ENCODE measurements around the genes BTBD3, ISM1 and TASP1.

DNA sequence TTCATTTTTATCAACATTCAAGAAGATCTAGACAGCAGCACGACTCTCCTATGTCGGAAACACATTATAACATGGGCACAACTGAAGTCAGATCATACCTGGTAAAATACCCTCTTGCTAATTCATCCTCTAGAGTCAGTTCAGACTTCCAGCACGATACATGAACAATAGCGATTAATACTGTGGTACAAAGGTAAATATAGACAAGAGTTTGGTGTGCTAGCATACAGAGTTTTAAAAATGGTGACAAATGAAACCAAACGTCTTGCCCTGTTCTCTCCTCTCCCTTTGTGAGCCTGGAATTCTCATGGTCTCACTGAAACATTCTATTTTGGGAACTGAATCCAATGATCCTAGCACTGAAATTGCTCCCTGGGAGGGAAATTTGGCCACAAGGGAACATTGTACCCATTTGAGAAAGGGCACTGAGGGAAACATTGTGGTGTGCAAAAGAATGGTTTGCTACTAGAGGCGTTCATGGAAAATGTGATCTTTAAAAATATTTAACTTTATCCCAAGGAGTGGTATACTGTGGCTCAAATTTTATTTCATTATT is 23.9 kb downstream of the LAMP5 start:
- PRO-cap, result no peak

DNA sequence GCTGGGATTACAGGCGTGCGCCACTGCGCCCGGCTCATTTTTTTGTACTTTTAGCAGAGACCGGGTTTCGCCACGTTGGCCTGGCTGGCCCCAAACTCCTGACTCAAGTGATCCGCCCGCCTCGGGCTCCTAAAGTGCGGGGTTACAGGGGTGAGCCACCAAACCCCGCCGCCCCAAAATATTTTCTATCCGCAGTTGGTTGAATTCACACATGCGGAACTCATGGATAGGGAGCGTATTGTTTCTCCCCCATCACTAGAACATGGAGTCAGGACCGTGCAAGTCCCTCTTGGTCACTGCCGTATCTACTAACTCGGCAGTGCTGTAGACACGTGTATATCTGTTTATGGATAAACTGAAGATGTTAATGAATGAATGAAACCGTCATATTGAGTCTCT is 889 bp downstream of the MKKS start:
- PRO-cap, result unidirectional peak, plus-strand start at position 255 of the sequence

DNA sequence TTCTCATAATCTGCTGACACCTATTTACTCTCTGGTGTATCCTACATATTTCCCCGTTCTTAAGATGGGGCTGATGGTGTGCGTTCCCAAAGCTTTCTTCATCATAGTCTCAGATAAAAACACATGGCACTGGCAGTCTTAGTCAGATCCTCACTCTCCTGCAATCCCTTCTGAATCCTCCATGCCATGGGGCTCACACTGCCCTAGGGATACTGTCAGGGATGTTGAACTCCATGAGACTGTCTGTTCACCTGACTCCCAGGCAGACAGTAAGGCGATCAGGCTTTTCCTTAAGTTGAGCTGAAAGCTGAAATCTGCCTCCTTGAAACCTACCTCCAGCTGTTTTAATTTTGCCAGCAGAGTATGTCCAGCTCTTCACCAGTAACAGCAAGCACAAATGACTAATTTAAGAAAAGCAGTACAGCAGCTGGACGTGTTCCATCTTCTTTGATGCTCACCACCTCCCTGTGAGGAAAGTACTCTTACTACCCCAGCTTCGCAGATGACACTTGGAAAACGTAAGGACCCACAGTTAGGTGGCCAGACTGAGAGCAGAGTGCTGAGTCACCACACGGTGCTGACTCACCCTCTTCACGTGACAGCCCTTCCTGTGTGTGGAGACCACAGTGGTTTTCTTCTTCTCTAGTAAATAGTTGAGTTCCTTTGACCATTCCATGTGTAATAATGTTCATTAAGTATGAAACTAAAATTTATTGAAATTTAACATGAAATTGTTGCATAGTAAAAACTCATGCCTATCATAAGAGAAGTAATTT is 76.3 kb downstream of the SLX4IP start:
- PRO-cap, result no peak

- PRO-cap, result no peak
Observed at GRCh38 chr20:10711195-10711754, 37.5 kb upstream of the JAG1 start.

DNA sequence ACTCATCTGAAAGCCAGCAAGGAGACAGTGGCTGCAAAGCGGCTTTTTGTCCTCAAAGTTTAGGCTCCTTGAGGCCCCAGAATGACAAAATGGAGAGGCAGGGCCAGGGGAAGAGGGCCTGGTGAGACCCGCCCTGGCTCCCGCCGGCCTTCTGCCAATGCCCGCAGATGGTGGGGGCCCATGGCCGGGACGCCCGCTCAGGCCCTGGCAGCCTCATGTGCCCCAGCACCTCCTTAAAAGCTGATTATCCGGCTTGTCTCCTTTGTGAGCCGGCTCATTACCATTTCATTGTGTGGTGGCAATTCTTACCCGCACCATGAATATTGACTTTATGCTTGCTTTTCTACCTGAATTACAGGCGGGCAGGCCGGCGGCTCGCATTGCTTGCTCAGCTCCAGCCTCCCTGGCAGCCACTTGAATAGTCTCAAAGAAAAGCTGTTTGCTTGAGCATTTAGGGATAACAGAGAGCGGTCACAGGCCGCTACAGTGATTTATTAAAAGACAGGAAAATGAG is 119.9 kb upstream of the JAG1 start:
- PRO-cap, result no peak

- PRO-cap, result no peak
Observed at GRCh38 chr20:10857295-10857804, 183.6 kb upstream of the JAG1 start.

GRCh38 chr20:11229529-11229944 is 555.7 kb upstream of the JAG1 start:
- PRO-cap, result no peak

- PRO-cap, result unidirectional peak, plus-strand start at chr20:11917896
Observed at GRCh38 chr20:11917485-11918222, at the start of gene BTBD3. BTBD3 (plus strand) TSS chr20:11917893.

GRCh38 chr20:12582276-12582589 is 426.5 kb upstream of the SPTLC3 start:
- PRO-cap, result no peak

- PRO-cap, result bidirectional peak, plus-strand start at chr20:13221261, minus-strand start at chr20:13221128
Observed at GRCh38 chr20:13220989-13221433, at the start of gene ISM1. ISM1 (plus strand) TSS chr20:13221274.

GRCh38 chr20:13638203-13639350 is at the start of gene TASP1:
TASP1 (minus strand) TSS chr20:13638932.
- PRO-cap, result bidirectional peak, plus-strand start at chr20:13638629, minus-strand start at chr20:13638564; bidirectional peak, plus-strand start at chr20:13639035, minus-strand start at chr20:13638917

DNA sequence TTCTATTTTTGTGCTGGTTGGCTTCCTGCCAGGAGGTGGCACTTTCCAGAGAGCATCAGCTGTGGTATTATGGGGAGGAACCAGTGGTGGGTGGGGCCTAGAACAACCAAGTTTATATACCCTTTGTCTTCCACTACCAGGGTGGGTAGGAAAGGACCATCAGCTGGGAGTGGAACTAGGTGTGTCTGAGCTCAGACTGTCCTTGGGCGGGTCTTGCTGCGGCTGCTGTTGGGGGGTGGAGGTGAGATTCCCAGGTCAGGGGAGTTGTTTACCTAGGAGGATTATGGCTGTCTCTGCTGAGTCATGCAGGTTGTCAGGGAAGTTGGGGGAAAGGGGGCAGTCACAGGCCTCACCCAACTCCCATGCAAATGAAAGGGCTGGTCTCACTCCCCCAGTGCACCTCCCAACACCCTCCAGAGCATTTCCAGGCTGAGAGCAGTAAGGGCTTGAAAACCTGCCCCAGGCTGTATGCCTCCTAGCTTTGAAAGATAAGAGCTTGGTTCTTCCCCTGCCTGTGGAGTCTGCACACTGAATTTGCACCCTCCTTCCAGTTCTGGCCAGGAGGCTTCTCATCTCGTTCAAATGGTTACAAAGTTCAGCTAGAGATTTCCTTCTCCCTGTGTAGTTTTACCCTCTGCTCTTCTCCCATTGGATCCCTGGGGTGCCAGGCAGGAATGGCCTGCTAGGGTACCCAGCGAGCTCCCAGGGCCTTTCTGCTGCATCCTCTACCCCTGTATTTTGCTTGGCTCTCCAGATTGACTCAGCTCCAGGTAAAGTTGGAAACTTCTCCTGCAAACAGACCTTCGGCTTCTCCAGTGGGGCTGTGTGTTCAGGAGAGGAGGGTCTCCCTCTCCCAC is 117.2 kb downstream of the FLRT3 start:
- PRO-cap, result no peak

- PRO-cap, result no peak
Observed at GRCh38 chr20:14271631-14272108, 65.7 kb downstream of the FLRT3 start.

- PRO-cap, result no peak
Observed at GRCh38 chr20:14334316-14334960, 3.0 kb downstream of the FLRT3 start.

DNA sequence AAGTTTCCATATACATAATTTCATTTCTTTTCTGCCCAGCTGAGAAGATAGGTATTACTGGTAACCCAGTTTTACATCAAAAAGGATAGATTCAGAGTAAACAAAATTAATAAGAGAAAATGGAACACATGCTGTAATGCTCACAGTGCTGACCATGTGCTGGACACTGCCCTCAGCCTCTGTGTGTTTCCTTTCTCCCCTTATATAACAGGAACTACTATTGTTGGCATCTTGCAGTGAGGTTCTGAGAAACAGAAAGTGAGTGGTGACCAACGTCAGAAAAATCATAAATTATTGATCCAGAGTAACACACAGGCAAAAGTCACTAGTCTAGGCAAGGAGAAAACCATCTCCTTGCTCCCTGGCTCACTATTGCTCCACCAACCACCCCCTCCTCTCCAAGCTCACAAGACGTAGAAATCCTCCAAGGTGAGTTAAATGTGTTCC is 89.8 kb downstream of the KIF16B start:
- PRO-cap, result no peak

- PRO-cap, result no peak
Observed at GRCh38 chr20:16607556-16608132, 34.4 kb upstream of the KIF16B start.

GRCh38 chr20:17635777-17636365 is 46.2 kb downstream of the RRBP1 start:
- PRO-cap, result bidirectional peak, plus-strand start at chr20:17636123, minus-strand start at chr20:17635893

- PRO-cap, result no peak
Observed at GRCh38 chr20:17637411-17637940, 44.6 kb downstream of the RRBP1 start.

DNA sequence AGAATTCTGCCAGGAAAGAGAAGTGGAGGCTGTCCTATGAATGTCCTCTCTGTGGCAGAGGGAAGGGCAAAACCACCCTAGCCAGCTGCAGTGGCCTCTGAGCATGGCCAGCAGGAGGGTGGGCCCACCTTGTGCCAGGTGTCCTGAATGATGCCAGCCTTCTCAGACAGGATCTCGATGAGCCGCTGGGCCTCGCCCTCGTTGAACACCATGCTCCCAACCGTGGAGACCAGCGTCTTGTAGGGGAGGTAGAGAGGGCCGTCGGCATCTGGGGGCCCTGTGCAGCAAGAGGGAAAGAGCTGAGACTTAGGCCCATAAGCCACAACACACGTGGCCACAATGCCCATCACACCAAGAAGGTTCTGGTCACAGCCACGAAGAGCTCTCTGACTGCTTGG is 39.2 kb downstream of the RRBP1 start:
- PRO-cap, result no peak

GRCh38 chr20:17665644-17666422 is 16.2 kb downstream of the RRBP1 start:
- PRO-cap, result no peak

Data from neuron (in vitro differentiated cells).